ENCODE measurements around a stretch of chr10.

GRCh38 chr10:6219875-6220174, 17.1 kb downstream of the PFKFB3 start:
CAGE:
- cytosol, long polyA minus RNA = no peak
- cytosol, long polyA plus RNA = no peak
- long polyA plus RNA = no peak
- nucleus, long polyA minus RNA = no peak
- nucleus, long polyA plus RNA = no peak

CAGE:
- cytosol, long polyA minus RNA = no peak
- cytosol, long polyA plus RNA = no peak
- long polyA plus RNA = no peak
- nucleus, long polyA minus RNA = no peak
- nucleus, long polyA plus RNA = no peak
These were observed 19.2 kb downstream of the PFKFB3 start for GRCh38 chr10:6221945-6222308.

GRCh38 chr10:6233560-6234572, 31.1 kb downstream of the PFKFB3 start:
CAGE:
- cytosol, long polyA minus RNA = no peak
- cytosol, long polyA plus RNA = no peak
- long polyA plus RNA = no peak
- nucleus, long polyA minus RNA = no peak
- nucleus, long polyA plus RNA = no peak

DNA sequence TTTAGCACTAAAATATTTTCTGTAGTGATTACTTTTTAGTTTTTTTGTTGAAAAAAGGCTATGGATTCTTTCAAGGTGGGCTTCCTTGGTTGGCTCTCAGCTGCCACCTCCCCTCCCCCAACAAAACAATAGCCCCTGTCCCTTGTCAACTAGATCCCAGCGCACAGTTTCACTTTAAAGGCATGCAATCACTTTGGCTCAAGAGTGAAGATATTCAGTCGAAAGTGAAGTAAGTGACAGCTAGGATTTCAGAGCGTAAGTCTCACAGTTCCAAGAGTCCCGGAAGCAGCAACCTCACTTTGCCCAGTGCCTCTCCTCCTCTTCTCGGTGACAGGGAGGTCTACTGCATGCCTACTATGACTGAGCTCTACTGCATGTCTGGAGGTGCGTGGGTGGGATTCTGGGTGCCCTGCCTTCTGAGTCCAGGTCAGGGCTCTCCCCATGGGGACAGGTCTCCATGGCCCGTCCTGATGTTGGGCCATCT, 17.1 kb downstream of the PRKCQ start:
CAGE:
- cytosol, long polyA minus RNA = no peak
- cytosol, long polyA plus RNA = no peak
- long polyA plus RNA = no peak
- nucleus, long polyA minus RNA = no peak
- nucleus, long polyA plus RNA = no peak

CAGE:
- cytosol, long polyA minus RNA = no peak
- cytosol, long polyA plus RNA = no peak
- long polyA plus RNA = no peak
- nucleus, long polyA minus RNA = no peak
- nucleus, long polyA plus RNA = no peak
These were observed 3.8 kb downstream of the PRKCQ start for GRCh38 chr10:6576298-6576752.

DNA sequence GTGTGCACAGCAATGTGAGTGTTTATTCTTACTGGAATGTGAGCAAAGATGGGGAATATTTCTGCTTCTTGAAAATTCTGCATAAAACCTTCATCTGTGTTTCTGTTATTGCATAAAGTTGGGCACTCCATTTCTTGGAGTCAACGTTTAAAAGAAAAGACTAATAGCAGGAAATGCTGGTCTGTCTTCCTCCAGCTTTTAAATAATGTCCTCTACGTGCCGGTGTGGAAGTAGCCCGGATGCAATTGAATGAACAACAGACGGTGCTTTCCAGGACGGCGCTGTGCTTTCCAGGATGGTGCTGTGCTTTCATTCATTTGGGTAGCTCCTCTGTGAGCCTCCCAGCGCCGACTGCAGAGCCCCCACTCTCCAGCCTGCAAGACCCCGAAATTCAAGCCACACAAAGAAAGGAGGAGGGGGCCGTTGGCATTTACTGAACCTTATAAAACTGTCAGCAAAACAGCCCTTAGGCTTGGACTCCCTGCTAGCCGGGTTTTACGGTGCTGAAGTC, 158.1 kb upstream of the PRKCQ start:
CAGE:
- cytosol, long polyA minus RNA = no peak
- cytosol, long polyA plus RNA = no peak
- long polyA plus RNA = no peak
- nucleus, long polyA minus RNA = no peak
- nucleus, long polyA plus RNA = no peak

DNA sequence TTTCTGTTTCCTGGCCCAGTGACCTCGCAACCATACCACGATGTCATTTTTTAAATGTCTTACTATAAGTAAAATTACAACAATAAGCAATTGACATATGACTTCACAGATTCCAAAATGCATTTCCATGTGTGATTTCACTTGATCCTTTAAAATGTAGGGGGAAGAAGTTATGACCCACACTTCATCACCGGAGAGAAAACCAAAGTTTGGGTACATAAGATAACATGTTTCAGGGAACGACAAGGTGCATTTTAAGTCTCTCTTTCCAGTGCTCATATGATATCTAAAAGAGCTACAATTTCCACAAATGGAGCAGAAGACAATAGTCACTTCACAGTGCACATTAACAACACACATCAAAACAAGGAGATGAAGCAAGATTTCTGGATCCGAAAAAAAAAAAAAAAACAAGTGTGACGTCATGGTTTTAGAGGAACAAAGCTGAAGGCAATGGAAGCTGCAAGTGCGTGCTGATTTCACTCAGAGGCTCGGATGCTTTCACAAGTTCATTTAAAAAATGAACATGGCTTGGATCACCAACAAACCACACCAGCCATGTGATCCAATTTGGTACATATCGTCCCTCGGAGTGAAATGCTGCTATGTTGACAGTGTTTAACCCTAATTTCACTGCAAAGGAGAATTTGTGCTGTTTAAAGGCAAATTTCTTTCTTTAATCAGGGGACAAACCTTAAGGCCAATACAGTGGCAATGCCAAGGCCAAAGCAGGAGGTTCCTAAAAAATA, 336.9 kb upstream of the PRKCQ start:
CAGE:
- cytosol, long polyA minus RNA = no peak
- cytosol, long polyA plus RNA = no peak
- long polyA plus RNA = no peak
- nucleus, long polyA minus RNA = no peak
- nucleus, long polyA plus RNA = no peak

GRCh38 chr10:7028067-7028691, 382.7 kb downstream of the SFMBT2 start:
CAGE:
- cytosol, long polyA minus RNA = no peak
- cytosol, long polyA plus RNA = no peak
- long polyA plus RNA = no peak
- nucleus, long polyA minus RNA = no peak
- nucleus, long polyA plus RNA = no peak

DNA sequence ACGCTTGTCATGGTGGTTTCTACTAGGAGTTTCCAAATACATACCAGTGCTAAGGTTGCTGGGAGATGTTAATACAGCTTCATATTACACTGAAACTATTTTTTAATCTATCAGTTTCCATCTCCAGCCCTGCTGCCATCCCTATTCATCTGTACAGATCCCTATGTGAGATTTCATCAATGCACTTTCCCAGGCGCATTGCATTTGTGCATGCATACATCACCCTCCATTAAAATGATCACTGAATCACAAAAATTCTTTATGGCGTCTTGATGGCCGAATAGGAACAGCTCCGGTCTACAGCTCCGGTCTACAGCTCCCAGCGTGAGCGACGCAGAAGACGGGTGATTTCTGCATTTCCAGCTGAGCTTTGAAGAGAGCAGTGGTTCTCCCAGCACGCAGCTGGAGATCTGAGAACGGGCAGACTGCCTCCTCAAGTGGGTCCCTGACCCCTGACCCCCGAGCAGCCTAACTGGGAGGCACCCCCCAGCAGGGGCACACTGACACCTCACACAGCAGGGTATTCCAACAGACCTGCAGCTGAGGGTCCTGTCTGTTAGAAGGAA, 273.6 kb downstream of the SFMBT2 start:
CAGE:
- cytosol, long polyA minus RNA = no peak
- cytosol, long polyA plus RNA = no peak
- long polyA plus RNA = no peak
- nucleus, long polyA minus RNA = no peak
- nucleus, long polyA plus RNA = no peak

GRCh38 chr10:7413330-7413634, 2.4 kb upstream of the SFMBT2 start:
CAGE:
- cytosol, long polyA minus RNA = no peak
- cytosol, long polyA plus RNA = no peak
- long polyA plus RNA = no peak
- nucleus, long polyA minus RNA = no peak
- nucleus, long polyA plus RNA = no peak

DNA sequence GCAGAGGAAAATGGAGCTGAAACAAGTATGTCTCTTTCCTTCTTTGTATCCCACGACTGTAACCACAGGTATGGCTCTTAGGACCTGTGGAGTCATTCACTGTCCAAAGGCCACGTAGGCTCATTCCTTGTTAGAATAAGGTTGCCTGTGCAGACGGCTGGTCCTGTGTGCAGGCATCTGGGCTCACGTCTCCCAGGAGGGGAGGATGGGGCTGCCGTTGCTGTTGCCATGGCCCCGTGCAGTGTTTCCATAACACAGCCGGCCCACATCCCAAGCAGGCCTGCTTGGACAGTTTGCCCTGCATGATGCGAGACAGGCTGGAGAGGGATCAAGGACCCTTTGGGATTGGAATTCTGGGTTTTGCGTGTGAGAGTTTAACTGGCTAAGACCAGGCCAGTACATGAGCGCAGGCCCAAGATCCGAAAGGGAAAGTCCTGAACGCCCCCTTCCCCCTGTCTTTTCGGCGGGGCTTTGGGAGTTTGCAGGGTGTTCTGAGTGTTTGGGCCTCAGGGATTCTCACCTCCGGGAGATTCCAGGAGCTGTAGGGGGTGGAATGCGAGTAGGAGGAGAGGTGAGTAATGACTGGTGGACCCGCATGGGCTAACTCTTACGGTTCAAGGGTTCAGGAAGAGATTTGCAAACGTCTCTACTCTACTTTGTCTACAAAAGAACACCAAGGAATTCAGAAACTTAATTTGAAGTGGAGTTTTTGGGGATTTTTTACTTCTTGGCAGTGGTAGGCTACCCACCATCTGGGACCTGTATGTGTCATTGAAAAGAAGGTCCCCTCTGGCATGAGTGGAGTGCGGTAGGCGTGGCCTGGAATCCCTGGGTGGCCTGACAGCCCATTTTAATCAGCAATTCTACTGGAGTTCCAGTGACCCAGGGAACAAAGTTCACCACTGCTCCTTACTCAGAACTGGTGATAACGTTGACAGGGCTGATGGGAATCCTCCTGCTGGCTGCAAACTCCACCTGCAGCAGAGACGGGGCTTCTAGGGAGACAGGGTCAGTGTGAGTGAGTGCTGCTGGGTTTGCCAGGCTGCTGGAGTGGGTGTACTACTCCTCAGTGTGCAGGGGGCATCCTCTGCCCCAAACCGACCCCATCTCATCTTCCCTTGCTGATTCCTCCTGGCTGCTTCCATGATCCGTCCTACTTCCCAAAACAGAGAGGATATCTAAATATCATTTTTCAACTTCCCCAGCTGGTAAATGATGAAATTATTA, 125.3 kb downstream of the ITIH5 start:
CAGE:
- cytosol, long polyA minus RNA = no peak
- cytosol, long polyA plus RNA = no peak
- long polyA plus RNA = no peak
- nucleus, long polyA minus RNA = no peak
- nucleus, long polyA plus RNA = no peak

DNA sequence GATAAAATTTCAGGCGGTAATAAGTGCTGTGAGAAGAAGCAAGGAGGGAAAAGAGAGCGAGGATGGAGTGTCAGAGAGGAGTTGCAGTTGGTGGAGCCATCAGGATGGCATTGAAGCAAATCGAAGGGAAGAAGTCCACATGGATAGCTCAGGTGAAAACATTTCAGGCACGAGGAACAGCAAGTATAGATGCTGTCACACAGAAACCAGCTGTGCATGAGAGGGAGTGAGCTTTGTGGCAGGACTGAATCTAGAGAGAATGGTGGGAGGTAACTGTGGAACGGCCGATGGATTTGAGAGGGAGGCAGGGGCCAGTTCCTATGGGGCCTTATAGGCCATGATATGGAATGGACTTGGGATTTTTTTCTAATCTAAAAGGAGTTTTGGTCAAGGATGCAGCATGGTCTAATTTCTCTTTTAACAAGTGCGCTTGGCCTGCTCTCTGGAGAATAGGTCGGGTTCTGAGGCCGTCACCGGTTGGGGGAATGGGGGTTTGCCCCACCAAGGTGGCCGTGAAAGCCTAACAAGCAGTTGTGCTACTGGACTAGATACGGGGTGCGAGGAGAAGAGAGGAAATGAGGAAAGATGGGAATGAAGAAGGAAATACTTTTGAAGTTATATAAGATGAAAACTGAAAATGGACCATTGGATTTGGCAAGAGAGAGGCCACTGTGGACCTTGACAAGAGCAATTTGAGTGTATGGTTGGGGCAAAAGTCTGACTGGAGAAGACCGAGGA, 99.0 kb downstream of the TAF3 start:
CAGE:
- cytosol, long polyA minus RNA = no peak
- cytosol, long polyA plus RNA = no peak
- long polyA plus RNA = no peak
- nucleus, long polyA minus RNA = start-site peak on the plus strand centred at position 390 of the sequence, 246 bp wide, 5 reads
- nucleus, long polyA plus RNA = no peak

GRCh38 chr10:8050290-8051559, 3.8 kb upstream of the GATA3 start:
CAGE:
- cytosol, long polyA minus RNA = no peak
- cytosol, long polyA plus RNA = no peak
- long polyA plus RNA = no peak
- nucleus, long polyA minus RNA = no peak
- nucleus, long polyA plus RNA = no peak

DNA sequence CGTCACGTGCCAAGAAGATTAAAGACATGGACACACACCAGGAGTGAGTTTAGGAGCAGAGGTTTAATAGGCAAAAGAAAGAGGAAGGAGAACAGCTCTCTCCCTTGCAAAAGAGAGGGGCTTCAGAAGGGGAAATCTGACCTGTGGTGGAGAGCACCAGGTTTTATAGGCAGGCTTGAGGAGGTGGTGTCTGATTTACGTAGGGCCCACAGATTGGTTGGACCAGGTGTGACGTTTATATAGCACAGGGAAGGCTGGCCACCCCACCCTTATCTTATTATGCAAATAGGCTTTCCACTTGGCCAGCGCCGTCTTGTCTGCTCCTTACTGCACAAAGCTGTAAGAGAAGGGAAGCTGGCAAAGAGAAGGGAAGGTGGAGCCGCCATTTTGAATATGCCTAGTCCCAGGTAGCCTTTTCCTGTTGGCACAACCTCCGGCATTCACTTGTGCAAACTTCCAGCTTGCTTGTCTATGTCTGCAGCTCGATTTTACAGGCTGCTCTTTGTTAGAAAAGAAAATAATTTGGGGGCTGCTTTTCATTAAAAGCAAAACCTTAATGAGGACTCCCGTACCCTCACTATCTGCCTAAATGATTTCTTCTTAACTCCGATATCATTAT, 221.4 kb downstream of the GATA3 start:
CAGE:
- cytosol, long polyA minus RNA = no peak
- cytosol, long polyA plus RNA = no peak
- long polyA plus RNA = no peak
- nucleus, long polyA minus RNA = no peak
- nucleus, long polyA plus RNA = no peak

DNA sequence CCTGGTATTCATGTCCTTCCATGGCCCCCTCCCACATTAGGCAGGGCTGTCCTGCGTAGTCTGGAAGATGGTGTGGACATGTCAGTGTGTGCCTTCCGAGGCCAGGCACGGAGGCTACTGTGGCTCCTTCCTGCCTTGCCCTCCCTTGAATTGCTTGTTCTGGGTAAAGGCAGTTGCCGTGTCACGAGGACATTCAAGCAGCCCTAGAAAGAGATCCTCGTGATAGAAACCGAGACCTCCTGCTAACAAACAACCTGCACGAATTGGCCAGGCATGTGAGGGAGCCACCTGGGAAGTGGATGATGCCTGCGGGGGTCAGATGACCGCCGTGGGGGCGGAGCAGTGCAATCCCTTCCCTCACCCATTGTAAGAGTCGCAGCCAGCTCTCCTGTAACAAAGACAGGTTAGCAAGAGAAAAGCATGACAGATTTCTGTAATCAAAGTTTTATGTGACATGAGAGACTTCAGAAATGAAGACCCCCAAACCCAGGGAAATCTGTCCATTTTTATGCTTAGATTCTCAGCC, 241.6 kb downstream of the GATA3 start:
CAGE:
- cytosol, long polyA minus RNA = no peak
- cytosol, long polyA plus RNA = no peak
- long polyA plus RNA = no peak
- nucleus, long polyA minus RNA = no peak
- nucleus, long polyA plus RNA = no peak

DNA sequence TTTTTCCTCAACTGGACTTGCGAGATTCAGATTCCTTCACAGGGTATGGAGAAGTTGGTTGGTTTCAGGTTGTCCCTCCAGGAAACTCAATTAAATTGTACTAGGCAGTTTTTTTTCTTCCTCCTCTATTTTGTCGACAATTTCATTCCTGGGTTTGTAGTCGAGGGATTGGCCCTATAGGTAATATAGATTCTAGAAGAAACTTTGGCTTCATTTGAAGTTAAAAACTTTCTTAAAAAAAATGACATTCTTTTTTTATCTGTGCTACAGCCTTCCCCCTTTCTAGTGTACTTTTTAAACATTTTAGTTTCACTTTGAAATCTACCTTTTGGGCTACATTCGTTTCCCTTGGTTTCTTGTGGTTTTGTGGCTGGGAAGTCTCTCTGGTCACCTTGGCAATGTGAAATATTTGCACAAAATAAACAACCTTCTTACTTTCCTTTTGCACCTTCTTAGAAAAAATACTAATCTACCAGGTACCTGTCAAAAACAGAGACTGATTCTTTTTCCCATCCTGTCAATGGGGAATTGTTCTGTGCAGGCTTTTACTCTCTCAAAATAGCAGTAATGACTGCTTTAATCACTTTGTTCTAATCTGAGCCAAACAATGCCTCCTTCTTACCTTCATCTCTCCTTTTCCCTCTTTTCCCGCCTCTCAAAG, 350.2 kb downstream of the GATA3 start:
CAGE:
- cytosol, long polyA minus RNA = no peak
- cytosol, long polyA plus RNA = no peak
- long polyA plus RNA = no peak
- nucleus, long polyA minus RNA = no peak
- nucleus, long polyA plus RNA = no peak

DNA sequence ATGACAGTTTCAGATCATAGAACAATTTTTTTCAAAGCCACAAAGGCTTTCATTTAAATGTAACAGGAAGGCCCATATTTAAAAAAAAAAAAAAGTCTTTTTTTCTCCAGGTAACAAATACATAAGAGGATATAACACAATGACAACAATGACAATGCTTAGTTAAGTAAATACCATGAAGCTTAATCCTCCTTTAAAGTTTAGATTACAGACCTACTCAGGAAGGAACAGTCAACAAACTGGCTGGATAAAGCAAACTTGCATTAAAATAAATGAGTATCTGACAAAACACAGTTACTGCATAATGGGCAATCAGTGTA, 1043.1 kb downstream of the GATA3 start:
CAGE:
- cytosol, long polyA minus RNA = no peak
- cytosol, long polyA plus RNA = no peak
- long polyA plus RNA = no peak
- nucleus, long polyA minus RNA = no peak
- nucleus, long polyA plus RNA = no peak

DNA sequence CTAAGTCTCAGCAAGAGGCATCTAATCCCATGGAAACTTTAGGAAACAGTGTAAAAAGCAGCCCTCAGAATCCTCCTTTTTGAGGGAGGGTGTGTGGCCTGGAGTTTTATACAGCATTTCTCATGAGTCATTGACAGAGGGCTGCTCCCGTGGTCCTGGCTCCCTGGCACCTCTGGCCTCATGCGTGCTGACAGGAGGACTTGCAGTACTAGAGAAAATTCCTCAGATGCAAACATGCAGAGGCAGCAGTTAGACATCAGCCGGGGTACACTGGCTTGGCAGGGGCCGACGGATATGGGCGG, 925.1 kb upstream of the CELF2 start:
CAGE:
- cytosol, long polyA minus RNA = no peak
- cytosol, long polyA plus RNA = no peak
- long polyA plus RNA = no peak
- nucleus, long polyA minus RNA = no peak
- nucleus, long polyA plus RNA = no peak

CAGE:
- cytosol, long polyA minus RNA = no peak
- cytosol, long polyA plus RNA = no peak
- long polyA plus RNA = no peak
- nucleus, long polyA minus RNA = no peak
- nucleus, long polyA plus RNA = no peak
These were observed 411.8 kb upstream of the CELF2 start for GRCh38 chr10:10605741-10606346.

DNA sequence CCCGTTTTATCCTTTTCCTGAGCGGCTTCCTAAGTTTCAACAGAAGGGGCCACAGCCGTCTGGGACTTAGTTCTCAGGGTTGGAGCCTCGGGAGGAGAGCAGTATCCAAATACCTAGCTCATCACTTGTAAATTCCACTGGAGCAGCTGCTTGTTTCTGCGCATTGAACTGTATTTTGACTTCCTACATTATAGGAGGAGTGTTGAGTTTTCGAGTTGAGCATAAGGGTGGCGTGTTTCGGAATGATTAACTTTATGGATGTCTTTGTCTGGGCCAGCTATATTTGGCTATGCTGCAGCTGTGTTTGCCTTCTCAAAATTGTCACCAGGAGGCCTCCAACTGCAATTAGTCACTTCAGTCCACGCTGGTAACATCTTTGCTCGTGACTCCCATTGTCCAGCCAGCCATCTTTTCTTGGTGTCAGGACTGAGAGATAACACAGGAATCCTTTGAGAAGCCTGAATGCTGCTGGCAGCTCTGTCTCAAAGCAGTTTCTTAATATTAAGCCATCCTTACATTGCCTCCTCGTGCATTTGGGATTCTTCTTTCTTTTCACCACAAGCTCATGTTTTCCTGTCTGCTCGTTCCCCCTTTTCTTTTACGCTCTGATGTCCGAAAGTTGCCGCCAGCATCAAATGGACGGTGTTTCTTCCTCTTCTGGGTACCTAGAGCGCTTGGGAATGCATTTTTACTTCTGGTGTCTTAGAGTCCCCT, 9.2 kb downstream of the CELF2 start:
CAGE:
- cytosol, long polyA minus RNA = no peak
- cytosol, long polyA plus RNA = no peak
- long polyA plus RNA = no peak
- nucleus, long polyA minus RNA = no peak
- nucleus, long polyA plus RNA = no peak

Measured in keratinocyte (primary cell).